H9 (cell line): ENCODE measurements around a stretch of chr11.

DNA sequence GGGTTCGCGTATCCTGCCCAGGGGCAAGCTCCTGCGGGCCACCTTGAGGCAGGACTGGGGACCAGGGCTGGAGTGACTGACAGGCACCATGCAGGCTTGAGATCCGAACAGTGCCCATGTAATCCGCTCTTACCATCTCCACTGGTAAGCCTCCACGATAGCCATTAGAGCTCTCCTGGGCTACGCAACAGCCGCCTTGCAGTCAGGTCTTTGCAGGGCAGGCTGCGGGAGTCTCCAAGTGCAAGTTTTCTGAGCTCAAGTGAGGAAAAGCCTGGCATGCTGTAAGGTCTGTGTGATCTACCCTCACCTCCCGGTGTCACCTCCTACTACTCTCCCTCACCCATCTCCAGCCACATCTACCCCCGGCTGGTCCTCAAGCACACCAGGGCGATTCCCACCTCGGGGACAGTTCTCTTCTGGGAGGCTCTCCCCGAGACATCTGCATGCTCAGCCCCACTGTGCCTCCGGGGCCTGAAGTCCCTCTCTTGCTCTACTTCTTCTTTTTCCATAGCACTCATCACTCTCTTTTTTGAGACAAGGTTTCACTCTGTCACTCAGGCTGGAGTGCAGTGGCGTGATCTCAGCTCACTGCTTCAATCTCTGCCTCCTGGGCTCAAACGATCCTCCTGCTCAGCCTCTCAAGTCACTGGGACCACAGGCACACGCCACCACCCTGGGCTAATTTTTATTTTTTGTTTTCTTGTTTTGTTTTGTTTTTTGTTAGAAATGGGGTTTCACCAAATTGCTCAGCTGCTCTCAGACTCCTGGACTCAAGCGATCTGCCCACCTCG lies 49.7 kb downstream of the TPBGL start:
- PRO-cap, result no peak

DNA sequence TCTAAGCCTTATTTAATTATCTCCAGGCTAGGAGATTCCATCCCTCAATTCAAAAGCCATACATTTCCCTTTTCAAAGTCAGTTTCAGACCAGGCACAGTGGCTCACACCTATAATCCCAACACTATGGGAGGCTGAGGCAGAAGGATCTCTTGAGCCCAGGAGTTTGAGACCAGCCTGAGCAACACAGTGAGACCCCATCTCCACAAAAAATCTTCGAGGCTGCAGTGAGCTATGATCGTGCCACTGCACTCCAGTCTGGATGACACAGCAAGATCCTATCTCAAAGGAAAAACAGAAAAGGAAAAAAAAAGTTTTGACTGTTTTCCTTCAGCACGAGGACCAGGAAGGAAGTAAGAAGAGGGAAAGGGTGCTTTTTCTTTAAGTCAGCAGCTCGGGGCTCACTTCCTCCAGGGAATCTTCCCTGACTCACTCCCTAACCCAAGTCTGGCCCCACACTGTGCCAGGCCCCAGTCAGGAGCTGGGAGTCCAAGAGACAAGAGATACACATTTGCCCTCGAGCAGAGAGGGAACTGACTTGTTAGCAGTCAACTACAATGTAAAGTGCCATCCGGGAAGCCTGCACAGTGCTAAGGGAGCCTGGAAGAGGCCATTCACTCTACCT lies 14.3 kb downstream of the ARRB1 start:
- PRO-cap, result unidirectional peak, plus-strand start at position 472 of the sequence

- PRO-cap, result bidirectional peak, plus-strand start at chr11:75583988, minus-strand start at chr11:75583894; bidirectional peak, plus-strand start at chr11:75584056, minus-strand start at chr11:75584091
Measured at GRCh38 chr11:75583621-75584376, 21.7 kb downstream of the SERPINH1 start.

DNA sequence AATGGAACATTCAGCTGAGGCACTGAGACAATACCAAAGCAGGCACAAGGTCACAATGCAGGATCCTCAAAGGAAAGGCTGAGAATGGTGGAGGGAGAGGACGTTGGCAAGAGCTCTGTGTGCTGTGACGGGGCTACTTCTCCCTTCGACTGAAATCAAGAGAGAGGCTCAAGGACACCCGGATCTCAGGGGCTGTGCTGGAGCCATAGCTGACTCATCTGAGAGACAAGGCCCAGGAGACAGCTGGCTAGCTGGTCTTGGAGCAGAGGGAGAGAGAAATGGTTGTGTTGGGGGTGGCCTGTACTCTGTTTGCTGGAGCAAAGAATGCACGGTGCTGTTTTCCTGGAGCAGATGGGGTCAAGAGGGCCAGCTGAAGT lies 41.0 kb downstream of the MAP6 start:
- PRO-cap, result no peak

- PRO-cap, result no peak
Measured at GRCh38 chr11:75737403-75737648, 19.7 kb downstream of the MOGAT2 start.

DNA sequence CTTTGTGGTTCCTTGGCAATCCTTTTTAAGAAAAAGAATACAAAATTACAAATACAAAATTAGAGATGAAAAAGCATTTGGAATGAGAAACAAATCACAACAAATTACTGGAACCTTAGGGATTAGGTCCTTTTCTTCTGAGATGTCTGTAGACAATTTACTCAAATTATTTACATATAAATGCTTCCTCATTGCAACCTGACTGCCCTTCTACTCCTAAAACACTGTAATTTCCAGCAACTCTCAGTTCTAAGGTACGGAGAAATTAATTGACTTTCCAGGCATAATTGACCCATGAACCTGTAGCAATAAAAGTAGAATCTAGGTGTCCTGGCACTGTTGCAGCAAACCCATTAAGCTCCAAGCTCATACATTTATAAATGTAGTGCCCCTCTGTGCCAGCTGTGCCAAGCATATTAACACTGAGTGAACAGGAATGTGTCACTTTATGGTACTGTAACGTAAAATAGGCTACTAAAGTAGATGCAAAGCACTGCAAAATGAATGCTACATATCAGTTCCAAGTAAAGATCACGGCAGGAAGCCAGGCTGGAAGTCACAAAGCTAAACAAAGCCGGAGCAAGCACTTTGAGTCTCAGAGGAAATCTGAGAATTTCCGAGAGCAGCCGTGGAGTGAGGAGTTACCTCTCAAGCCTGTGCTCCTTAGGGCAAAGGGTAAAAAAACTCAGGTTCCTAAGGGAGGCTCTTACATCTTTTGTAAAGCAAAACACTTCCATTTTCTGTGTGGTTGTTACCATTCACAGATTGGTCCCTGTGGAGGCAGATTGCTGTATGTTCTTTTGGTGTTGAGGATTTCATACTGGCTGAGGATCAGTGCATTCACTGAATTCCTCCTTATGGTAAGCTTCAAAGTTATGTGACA lies 85.8 kb downstream of the WNT11 start:
- PRO-cap, result no peak

- PRO-cap, result no peak
Measured at GRCh38 chr11:76148954-76149231, 57.4 kb downstream of the WNT11 start.

DNA sequence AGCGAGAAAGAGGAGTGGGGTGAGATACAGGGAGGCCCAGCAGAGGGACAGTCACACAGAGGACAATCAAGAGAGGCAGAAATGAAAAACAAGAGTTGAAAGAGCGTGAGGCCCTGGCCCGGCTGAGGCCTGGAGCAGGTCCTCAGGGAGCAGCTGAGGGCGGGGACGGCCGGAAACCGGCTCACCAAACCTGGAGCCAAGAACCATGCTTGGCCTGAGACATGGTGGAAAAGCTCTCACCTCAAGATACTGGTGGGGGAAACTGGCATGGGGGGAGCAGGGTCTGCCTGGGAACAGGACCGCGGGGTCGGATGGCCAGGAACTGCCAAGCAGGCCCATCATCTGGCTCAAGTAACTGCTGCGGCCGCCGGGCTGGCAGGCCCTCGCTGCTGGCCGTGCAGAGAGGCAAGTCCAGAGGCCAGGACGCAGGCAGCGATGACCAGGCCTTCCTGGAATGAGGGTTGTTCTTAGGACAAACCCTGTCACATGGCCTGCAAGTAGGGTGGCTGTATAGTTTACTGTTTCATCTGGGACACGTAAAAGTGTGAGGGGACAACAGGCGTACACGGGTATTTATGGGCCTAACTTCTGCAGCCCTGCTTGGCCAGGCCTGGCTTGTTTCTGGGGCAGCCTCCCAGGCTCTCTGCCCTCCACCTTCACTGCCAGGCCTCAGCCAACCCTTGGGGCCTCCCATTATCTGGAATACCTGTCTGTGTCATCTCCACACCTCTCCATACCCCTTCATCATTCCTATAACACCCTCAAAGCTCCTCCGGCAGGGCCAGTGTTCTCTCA lies 19.0 kb upstream of the WNT11 start:
- PRO-cap, result no peak

- PRO-cap, result bidirectional peak, plus-strand start at chr11:76235510, minus-strand start at chr11:76235348
Measured at GRCh38 chr11:76234692-76235669, 28.7 kb upstream of the WNT11 start.

DNA sequence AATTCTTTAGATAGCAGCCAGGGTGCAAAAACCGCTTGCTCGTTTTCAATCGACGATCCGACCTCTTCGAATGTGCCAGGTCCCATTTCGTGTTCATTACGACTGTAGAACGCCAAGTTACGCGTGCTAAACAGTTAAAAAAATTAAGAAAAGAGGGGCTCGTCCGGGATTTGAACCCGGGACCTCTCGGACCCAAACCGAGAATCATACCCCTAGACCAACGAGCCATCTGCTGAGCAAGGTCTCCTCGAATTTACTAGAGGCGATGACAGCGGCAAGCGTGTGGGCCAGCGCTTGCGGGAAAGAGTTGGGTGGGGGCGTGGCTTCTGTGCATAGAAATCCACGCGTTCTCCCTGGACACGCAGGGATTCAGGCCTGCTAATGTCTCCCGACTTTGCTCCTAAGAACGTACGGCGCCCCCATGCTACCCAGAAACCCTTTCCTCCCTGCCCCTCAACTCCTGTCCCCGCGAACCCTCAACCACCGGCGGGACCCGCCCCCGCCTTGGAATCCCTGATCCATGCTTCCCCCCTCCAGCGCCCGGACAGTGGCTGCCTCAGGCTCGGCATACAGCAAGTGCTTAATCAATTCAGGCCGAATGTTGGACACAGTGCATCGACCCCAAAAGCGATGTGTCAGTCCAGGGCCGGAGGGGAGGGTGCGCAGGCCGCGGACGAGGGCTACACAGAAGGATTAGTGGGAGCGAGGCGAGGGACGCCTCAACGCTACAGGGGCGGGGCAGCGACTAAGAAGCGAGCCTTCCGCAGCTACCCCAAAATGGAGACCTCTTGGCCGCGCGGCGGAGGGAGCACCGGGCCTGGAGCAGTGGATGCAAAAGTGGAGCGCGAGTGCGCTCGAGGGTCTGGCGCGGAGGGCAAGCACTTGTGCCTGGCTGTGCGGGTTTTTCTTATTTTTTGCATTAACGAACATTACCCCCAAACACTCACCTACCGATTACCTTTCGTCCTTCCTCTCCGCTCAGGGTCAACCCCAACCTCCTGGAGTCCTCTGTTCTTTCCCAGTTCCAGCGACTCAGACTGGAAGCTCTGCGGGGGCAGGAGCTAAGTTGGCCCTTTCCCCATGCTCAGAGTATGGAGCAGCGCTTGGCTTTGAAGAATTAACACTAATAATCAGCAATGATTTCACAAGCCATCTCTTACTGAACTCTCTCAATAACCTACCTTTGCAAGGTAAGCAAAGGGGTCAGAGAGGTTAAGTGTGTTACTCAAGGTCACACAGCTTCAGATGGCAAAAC lies 29.8 kb upstream of the WNT11 start:
- PRO-cap, result bidirectional peak, plus-strand start at position 543 of the sequence, minus-strand start at position 231 of the sequence; bidirectional peak, plus-strand start at position 775 of the sequence, minus-strand start at position 747 of the sequence; unidirectional peak, minus-strand start at position 1,010 of the sequence

DNA sequence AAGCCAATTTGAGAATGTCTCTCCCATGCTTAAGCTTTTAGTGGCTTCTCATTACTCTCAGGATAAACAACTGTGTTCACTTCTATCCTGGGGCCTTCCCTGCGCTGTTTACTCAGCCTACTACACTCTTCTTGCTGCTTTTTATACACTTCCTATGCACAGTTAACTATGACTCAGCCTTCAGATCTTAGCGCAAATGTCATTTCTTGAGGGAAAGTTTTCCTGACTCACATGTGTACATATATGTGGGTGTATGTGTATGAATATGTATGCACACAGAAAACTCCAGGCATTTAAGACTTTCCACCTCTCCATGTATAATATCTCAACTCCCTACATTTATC lies 9.8 kb downstream of the THAP12 start:
- PRO-cap, result no peak

- PRO-cap, result unidirectional peak, plus-strand start at chr11:76380598
Measured at GRCh38 chr11:76380167-76380669, 714 bp downstream of the THAP12 start.

DNA sequence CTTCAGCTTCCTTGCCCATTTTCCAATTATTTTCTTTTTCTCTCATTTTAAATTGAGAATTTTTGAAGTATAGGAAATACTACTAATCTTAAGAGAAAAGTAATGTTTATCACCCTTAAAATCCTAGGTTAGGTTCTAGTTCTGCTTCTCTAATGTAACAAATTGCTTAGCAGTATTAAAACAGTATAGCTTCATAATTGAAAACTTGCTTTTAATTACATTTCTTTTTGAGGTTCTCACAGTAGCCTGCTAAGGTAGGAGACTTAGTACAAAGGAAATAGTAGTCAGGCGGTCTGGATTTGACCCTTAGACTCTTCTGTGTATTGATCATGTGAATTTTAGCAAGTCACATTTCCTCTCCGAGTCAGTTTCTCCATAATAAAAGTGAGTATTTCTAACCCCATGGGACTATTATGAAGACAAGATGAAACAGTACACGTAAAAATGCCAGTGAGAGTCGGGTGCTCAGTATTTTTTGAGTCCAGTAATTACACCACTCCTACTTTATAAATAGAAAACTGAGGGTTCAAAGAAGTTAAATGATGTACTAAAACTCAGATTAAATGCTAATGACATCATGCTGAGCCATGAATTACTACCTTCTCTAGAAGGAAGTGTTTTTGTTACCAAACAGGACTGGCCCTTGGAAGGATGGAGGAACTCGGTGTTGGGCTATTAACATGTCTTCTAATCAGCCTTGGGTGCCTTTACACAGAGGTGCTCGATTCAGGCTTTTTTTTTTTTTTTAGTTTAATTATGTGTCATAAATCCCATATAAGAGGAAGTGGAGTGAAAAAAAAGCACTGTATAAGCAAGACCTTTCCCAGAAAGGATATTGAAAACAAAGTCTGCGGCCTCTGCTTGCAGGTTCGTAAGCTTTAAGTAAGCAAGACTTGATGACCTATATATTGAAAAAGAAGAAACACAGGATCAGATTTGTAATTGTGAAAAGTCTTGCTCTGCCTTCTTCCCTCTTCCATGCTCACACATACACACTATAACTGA lies 108.9 kb downstream of the EMSY start:
- PRO-cap, result no peak

GRCh38 chr11:76744699-76745217 lies 38.4 kb upstream of the TSKU start:
- PRO-cap, result no peak

GRCh38 chr11:76810043-76810583 lies 27.0 kb downstream of the TSKU start:
- PRO-cap, result no peak

DNA sequence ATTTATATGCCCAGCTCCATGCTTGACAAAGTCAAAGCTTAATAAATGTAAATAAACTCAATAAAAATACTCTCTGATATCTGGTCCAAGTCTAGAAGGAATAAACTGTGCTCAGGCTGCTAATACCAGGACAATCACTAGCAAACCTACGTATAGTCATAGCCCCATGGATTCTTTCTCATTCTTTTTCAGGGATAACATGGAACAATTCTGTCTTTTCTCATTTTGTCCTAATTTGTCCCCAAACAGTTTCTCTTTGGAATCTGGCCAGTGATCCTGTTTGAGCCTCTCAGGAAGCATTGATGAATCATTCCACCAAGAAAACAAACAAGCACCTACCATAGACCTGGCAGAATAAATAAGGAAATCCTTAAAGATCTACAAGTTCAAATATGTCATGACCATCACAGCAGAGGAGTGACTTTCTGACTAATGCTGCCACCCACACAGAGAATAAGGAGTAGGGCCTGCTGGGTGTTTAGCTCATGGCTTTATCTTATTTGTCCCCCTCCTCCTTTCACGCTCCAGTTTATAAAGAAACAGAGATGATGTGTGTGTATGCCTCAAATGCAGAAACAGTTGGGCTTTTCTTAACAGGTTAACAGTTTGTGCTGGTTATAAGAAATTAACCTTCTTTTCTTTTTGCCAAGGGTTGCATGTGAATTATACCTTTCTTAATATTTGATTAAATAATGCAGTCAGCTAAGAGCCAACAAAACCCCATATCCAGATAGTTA lies 14.0 kb upstream of the B3GNT6 start:
- PRO-cap, result no peak

GRCh38 chr11:77064500-77065034 lies 2.2 kb upstream of the CAPN5 start:
- PRO-cap, result no peak

DNA sequence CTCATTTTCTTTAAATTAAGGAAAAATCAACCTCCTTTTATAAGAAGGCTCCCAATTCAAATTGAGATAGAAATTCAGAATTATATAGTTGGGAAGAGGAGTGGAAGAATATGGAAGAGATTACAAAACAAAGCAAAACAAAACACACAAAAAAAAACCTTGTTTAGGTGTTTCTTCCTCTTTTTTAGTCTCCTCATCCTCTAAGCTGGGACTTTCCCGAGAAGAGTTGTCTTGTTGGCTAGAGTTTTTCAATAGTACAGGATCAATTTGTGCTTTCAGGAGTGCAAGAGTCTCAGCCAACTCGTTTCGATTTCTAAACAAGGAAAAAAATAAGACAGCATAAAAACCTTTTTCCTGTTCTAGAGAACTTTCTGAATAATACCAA lies 87.8 kb upstream of the CLNS1A start:
- PRO-cap, result no peak

GRCh38 chr11:77885992-77886809 lies 65.3 kb downstream of the AAMDC start:
- PRO-cap, result no peak

DNA sequence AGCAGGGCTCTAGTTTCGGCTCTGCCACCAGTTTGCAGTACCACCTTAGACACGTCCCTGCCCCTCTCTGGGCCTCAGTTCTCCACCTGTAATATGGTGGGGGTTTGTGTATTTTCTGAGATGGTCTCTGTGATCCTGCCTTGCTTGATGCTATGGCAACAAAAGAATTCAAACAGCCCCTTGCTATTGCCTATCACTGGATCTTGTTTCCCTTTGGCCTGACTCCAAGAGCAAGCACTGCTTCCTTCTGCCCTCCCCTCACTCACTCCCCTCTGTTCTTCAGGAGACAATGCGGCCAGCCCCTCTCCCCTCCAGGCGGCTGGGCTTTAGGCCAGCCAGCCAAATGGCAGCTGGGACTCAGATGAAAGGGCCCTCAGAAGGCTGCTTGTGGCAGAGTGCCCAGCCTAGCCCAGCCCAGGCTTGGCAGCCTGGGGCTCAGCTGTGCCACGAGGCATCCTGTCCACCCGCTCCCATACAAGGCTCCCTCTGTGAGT lies 7.3 kb upstream of the KCTD14 start:
- PRO-cap, result no peak